Pericardium fibroblast (primary cell): ENCODE results near the genes TMEM39B and KIAA1522.

GRCh38 chr1:31583512-31584773, 7.6 kb downstream of the TINAGL1 start:
- RAMPAGE, long total RNA, result no peak

DNA sequence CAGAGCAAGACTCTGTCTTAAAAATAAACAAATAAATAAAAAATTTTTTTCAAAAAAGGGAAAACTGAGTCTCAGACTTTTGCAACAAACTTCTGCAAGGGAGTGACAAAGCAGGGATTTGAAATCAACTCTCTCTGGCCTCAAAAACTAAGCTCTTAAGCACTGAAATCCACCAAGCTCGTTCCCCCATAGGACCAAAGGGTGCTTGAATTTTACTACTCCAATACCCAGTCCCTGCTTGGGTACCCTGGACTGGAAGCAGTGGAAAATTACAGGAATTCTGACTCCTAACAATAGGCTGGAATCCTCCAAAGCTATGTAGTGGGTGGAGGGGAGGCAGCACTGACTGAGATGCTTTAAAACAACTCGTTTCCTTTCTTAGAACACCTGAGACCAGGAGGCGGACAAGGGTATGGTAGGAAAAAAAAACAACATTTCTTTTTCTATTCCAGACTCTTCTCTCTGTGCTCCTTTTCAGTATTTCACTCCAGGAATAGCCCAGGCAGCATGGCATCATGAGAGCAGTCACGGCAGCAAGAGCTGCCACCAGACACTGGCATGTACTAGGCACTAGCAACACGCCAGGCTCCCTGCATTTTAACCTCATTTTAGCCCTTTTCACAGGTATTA, 2.3 kb downstream of the PEF1 start:
- RAMPAGE, long total RNA, result no peak

- RAMPAGE, long total RNA, result no peak
Measured at GRCh38 chr1:31683118-31683622, 20.6 kb downstream of the COL16A1 start.

DNA sequence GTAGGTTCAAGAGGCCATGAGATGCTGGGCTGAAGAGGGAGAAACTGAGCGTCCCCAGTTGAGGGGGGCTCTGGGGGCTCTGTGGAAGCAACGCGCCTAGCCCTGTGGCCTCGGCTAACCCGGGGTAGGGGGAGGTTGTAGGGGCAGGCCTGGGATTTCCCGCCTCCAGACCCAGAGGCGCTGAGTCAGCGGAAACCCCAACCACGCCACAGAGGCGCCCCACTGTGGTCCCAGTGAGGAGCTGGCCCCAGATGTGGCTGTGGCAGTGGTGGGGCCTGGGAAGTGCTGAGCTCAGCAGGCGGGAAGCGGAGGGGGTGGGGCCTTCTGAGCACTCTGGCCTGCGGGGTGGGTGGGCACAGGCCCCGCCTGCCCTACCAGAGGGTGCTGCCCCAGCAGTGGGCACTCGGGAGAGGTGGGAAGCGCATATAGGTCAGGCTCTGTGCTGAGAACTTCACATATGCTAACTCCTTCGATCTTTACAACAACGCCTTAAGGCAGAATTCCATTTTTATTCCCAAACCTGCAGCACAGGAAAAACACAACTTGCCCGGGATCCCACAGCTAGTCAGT, 1.4 kb upstream of the COL16A1 start:
- RAMPAGE, long total RNA, result no peak

DNA sequence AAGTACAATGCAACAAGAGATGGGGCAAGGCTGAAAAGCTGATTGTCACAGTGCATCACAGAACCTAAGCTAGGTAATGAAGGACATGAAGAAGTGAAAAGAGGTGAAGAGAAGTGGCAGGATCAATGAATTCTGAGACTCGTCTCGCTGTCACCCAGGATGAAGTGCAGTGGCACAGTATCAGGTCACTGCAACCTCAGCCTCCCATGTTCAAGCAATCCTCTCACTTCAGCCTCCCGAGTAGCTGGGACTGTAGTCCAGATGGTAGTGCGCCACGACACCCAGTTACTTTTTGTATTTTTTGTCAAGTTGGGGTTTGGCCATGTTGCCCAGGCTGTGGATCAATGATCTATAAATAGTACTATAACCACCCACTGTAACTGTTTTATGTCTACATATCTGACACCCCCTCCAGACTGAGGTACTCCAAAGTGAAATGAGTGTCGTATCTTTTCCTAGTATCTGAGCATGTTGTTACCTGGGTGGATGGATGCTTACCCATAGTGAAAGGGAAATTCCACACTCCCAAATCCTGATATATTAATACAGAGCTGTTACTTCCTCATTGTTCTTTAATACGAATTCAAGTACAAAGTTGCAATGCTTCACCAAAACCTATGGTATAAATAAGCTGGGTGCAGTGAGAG, 33.0 kb downstream of the PTP4A2 start:
- RAMPAGE, long total RNA, result no peak

- RAMPAGE, long total RNA, result no peak
Measured at GRCh38 chr1:31922641-31923005, 15.5 kb downstream of the PTP4A2 start.

DNA sequence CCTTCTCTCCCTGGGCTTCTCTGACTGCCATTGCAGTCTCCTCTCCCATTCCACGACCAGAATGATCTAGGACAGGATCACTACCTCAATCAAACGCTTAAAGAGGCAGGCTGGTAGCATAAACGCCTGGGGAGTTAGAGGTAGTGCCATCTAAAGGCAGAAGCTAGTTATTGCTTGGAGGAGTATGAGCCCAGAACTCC, 10.2 kb upstream of the KHDRBS1 start:
- RAMPAGE, long total RNA, result no peak

DNA sequence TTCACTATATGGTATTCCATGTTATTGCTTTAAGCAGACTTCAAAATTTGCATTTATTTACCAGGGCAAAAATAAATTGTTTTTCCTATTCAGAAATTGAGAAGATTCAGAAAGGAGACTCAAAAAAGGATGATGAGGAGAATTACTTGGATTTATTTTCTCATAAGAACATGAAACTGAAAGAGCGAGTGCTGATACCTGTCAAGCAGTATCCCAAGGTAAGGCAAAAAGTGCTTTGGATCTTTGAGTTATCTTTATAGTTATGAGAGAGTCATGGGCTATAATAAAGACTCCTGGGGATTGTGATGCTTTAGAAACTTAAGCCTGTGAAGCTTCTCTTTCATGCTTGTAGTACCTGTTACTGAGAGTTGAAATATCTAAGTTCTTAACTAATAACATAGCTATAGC, 16.5 kb downstream of the KHDRBS1 start:
- RAMPAGE, long total RNA, result no peak

DNA sequence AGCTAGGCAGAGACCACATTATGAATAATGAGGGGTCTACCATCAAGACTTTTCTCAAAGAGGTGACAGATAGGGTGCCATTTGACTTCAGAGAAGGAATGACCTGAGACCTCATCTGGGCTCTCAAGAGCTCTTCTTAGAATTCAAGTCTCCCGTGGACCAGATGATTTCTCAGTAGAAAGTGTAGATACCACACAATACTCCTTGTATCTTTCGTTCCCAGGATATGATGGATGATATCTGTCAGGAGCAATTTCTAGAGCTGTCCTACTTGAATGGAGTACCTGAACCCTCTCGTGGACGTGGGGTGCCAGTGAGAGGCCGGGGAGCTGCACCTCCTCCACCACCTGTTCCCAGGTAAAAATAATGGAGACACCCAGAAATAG, 23.0 kb downstream of the KHDRBS1 start:
- RAMPAGE, long total RNA, result no peak

- RAMPAGE, long total RNA, result start-site peak on the plus strand at chr1:32072922-32073001, 53 and 31 reads in 2 replicates
Measured at GRCh38 chr1:32072154-32073328, at the start of gene TMEM39B. TSS of gene TMEM39B (plus strand) at chr1:32072939.

DNA sequence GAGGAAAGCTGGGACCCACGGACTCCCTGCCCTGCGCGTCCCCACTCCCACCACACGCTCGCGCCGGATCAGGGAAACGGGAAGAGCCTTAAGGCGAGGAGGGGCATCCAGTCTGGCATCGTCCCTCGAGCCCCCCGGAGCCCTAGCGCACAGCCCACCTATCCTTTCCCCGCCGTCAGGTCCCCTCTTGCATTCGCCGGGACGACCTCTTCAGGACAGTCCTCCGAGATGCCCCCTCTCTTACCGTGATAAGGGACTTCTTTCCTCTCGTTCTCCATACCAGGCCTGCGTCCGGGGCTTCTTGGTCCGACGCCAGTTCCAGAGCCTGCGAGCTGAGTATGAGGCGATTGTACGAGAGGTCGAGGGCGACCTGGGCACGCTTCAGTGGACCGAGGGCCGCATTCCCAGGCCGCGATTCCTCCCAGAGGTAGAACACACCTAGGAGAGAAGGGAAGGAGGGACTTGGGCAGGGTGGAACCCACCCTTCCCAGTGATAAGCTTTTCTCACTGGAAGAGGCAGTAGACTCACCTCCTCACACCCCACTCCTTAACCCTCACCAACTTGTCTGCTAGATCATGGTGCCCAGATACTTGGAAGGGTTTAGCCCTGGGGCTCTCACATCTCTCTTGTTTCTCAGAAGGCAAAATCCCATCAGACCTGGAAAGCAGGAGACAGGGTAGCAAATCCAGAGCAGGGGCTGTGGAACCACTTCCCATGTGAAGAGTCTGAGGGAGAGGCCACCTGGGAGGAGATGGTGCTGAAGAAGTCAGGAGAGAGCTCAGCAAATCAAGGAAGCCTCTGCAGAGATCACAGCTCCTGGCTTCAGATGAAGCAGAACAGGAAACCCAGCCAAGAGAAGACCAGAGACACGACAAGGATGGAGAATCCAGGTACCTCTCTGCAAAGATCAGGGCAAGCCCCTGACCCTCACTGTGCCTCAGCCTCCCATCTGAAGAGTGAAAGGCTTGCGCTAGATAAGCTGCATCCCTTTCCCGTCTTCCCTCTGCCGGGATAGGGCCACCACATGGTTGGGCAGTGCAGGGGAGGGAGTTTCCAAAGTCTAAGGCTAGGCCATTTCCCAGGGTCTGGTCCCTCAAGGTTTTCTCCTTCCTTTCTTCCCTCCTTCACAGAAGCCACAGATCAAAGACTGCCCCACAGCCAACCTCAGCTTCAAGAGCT, 790 bp downstream of the IQCC start:
- RAMPAGE, long total RNA, result no peak

GRCh38 chr1:32215841-32216710, 6.1 kb downstream of the TMEM234 start:
- RAMPAGE, long total RNA, result no peak

- RAMPAGE, long total RNA, result no peak
Measured at GRCh38 chr1:32321759-32322299, 14.2 kb downstream of the MARCKSL1 start.

GRCh38 chr1:32334750-32334953, 1.4 kb downstream of the MARCKSL1 start:
- RAMPAGE, long total RNA, result no peak

- RAMPAGE, long total RNA, result no peak
Measured at GRCh38 chr1:32387985-32388193, 6.4 kb downstream of the BSDC1 start.

GRCh38 chr1:32611996-32612534, 38.3 kb downstream of the ZBTB8OS start:
- RAMPAGE, long total RNA, result no peak

- RAMPAGE, long total RNA, result no peak
Measured at GRCh38 chr1:32684002-32684493, 18.5 kb downstream of the SYNC start.

GRCh38 chr1:32703424-32703815, 850 bp upstream of the SYNC start:
- RAMPAGE, long total RNA, result no peak

- RAMPAGE, long total RNA, result no peak
Measured at GRCh38 chr1:32741173-32742216, at the start of gene KIAA1522. TSS of gene KIAA1522 (plus strand) at chr1:32741830.

GRCh38 chr1:32742217-32742914, 736 bp downstream of the KIAA1522 start:
- RAMPAGE, long total RNA, result no peak